ENCODE data around the gene DMXL1.

DNA sequence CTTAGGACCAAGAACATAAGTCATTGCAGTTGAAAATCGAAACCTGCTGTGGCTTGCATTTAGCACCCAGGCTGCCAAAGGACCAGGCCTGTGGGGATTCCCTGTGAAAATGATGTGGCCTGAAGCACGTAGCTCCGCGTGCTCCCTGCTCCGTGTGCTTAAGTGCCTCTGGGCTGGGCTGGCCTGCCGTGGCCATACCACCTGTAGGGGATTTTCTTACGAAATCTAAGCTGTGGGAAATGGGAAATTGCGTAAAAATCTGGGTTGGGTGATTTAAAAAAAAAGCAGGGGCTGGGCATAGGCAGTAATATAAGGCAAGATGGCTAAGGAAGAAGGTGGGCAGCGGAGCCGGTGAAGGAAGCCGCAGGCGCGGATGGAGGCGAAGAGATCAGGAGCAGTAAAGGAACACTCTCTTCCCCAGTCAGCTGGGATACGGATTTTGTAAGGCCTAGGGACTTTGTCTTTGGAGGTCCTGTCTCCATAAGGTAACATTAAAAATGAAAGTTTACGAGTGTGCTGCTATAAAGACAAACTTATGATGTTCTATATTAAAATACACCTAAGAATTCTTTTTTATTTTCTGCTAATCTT, 189.6 kb upstream of the SEMA6A start:
CAGE:
- cytosol, long polyA minus RNA, result no peak
- cytosol, long polyA plus RNA, result no peak
- long polyA plus RNA, result no peak
- nucleus, long polyA minus RNA, result start-site peak on the plus strand centred at position 338 of the sequence, 8 bp wide, 270 reads
- nucleus, long polyA plus RNA, result start-site peak on the plus strand centred at position 338 of the sequence, 9 bp wide, 106 and 45 reads in 2 replicates

GRCh38 chr5:117760189-117760464, 1185.5 kb upstream of the SEMA6A start:
CAGE:
- cytosol, long polyA minus RNA, result no peak
- cytosol, long polyA plus RNA, result no peak
- long polyA plus RNA, result no peak
- nucleus, long polyA minus RNA, result no peak
- nucleus, long polyA plus RNA, result no peak

CAGE:
- cytosol, long polyA minus RNA, result no peak
- cytosol, long polyA plus RNA, result no peak
- long polyA plus RNA, result start-site peak on the plus strand at chr5:119071369-119071432, 63 and 69 reads in 2 replicates
- nucleus, long polyA minus RNA, result start-site peak on the plus strand at chr5:119071107-119071175, 9 reads; start-site peak on the plus strand at chr5:119071391-119071419, 30 reads
- nucleus, long polyA plus RNA, result start-site peak on the plus strand at chr5:119071361-119071481, 46 and 58 reads in 2 replicates
These were observed at the start of gene DMXL1 for GRCh38 chr5:119070985-119071538. Gene DMXL1 (plus strand): TSS chr5:119071087.

DNA sequence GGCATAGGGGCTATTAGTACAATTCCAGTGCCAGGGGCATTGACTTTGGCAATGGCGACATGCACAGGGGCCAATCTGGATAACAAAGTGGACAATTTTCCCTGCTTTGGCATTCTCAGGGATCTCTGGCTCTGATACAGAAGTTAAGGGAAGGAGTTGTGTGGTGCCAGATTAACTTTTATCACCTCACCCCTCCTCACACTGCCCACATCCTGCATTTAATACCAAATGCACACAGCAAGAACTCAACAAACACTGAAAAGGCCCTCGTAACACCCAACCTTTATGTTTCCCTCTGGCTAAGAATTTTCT, 84.3 kb upstream of the TNFAIP8 start:
CAGE:
- cytosol, long polyA minus RNA, result no peak
- cytosol, long polyA plus RNA, result no peak
- long polyA plus RNA, result no peak
- nucleus, long polyA minus RNA, result no peak
- nucleus, long polyA plus RNA, result no peak

CAGE:
- cytosol, long polyA minus RNA, result no peak
- cytosol, long polyA plus RNA, result no peak
- long polyA plus RNA, result no peak
- nucleus, long polyA minus RNA, result no peak
- nucleus, long polyA plus RNA, result no peak
These were observed 68.2 kb upstream of the TNFAIP8 start for GRCh38 chr5:119287294-119288444.

DNA sequence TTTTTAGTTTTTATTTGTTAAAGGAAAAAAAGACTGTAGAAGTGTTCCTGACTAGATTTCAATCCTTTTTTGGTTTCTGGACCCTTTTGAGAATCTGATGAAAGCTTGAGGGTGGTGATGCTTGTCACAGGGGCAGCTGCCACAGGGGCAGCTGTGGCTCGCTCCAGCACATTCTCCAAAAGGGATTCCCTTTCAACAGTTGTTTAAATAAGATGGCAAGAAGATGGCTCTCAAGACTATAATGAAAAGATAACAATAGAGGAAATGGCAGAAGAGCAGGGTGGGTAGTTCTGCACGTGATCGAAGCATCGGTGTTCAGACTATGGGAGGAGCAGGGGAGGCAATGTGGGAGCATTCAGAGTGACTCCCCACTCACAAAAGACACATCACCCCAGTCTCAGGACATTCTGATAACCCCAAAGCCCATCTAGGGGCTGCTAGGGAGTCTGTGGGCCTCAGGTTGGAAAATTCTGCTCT, 46.5 kb upstream of the TNFAIP8 start:
CAGE:
- cytosol, long polyA minus RNA, result no peak
- cytosol, long polyA plus RNA, result no peak
- long polyA plus RNA, result no peak
- nucleus, long polyA minus RNA, result no peak
- nucleus, long polyA plus RNA, result no peak

GRCh38 chr5:119321242-119322028, 34.4 kb upstream of the TNFAIP8 start:
CAGE:
- cytosol, long polyA minus RNA, result no peak
- cytosol, long polyA plus RNA, result no peak
- long polyA plus RNA, result no peak
- nucleus, long polyA minus RNA, result no peak
- nucleus, long polyA plus RNA, result no peak

DNA sequence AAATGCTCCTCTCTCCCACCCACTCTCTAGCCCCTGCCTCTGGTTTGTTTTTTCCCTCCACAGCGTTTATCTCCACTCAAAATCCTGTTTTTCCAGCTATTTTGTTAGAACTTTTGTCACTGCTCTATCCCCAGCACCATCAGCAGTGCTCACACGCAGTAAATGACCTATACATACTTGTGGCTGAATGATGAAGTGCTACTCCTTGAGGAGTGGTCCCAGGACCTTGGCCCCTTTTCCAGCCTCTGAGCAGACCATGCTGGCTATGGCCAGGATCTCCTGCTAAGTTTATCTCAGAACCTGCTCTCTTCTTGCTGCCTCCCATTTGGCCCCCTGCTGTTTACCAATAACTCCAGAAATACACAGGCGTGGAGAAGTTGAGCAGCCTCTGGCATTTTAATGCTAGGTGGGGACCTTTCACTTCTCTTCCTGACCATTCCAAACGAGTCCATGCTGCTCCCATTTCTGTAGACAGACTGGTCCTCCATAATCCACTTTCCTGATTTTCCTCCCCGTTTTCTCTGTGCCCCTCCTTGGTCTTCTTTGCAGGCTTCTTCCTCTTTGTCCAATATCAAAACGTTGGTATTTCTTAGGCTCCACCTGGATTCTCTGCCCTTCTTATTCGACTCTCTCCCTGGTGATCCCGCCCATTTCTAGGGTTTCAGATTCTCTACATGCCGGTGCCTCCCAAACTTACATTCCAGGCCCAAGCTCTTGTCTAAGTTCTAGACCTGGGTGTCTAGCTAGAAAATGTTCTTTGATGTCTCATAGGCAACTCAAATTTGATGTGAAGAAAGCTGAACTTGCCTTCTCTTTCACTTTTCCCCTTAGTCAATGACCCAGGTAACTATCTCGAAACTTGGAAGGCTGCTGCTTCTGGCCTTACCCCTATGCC, 33.4 kb upstream of the TNFAIP8 start:
CAGE:
- cytosol, long polyA minus RNA, result no peak
- cytosol, long polyA plus RNA, result no peak
- long polyA plus RNA, result no peak
- nucleus, long polyA minus RNA, result no peak
- nucleus, long polyA plus RNA, result no peak

GRCh38 chr5:120257963-120258526, 206.1 kb upstream of the PRR16 start:
CAGE:
- cytosol, long polyA minus RNA, result no peak
- cytosol, long polyA plus RNA, result no peak
- long polyA plus RNA, result no peak
- nucleus, long polyA minus RNA, result no peak
- nucleus, long polyA plus RNA, result no peak

DNA sequence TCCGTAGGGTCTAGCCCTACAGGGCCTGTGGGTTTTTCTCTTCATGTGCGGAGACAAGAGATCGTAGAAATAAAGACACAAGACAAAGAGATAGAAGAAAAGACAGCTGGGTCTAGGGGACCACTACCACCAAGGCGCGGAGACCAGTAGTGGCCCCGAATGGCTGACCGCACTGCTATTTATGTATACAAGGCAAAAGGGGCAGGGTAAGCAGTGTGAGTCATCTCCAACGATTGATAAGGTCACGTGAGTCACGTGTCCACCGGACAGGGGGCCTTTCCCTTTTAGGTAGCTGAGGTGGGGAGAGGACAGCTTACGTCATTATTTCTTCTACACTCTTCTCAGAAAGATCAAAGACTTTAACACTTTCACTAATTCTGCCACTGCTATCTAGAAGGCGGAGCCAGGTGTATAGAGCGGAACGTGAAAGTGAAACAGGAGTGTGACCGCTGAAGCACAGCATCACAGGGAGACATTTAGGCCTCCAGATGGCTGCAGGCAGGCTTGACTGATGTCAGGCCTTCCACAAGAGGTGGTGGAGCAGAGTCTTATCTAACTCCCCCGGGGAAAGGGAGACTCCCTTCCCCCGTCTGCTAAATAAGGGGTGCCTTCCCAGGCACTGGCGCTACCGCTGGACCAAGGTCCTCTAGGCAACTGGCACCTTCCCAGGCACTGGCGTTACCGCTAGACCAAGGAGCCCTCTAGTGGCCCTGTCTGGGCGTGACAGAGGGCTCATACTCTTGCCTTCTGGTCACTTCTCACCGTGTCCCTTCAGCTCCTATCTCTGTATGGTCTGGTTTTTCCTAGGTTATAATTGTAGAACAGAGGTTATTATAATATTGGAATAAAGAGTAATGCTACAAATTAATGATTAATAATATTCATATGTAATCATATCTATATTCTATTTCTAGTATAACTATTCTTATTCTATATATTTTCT, 6.1 kb upstream of the PRR16 start:
CAGE:
- cytosol, long polyA minus RNA, result no peak
- cytosol, long polyA plus RNA, result no peak
- long polyA plus RNA, result no peak
- nucleus, long polyA minus RNA, result no peak
- nucleus, long polyA plus RNA, result no peak

DNA sequence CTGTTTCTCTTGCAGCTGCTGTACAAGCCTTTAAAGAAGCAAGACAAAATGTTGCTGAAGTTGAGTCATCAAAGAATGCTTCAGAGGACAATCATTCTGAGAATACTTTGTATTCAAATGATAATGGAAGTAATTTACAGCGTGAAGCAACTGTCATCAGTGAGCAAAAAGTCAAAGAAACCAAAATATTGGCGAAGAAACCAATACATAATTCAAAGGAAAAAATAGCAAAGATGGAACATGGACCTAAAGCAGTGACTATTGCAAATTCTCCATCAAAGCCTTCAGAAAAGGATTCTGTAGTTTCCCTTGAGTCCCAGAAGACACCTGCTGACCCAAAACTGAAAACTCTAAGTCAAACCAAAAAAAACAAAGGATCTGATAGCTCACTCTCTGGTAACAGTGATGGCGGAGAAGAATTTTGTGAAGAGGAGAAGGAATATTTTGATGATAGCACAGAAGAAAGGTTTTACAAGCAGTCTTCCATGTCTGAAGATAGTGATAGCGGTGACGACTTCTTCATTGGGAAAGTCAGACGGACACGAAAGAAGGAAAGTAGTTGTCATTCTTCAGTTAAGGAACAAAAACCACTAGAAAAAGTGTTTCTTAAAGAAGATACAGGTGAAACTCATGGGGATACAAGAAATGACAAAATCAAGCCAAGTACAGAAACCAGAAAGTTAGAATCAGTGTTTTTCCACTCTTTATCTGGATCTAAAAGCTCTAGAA, 57.8 kb downstream of the LOX start:
CAGE:
- cytosol, long polyA minus RNA, result start-site peak on the plus strand centred at position 191 of the sequence, 57 bp wide, 84 reads
- cytosol, long polyA plus RNA, result no peak
- long polyA plus RNA, result no peak
- nucleus, long polyA minus RNA, result no peak
- nucleus, long polyA plus RNA, result no peak

DNA sequence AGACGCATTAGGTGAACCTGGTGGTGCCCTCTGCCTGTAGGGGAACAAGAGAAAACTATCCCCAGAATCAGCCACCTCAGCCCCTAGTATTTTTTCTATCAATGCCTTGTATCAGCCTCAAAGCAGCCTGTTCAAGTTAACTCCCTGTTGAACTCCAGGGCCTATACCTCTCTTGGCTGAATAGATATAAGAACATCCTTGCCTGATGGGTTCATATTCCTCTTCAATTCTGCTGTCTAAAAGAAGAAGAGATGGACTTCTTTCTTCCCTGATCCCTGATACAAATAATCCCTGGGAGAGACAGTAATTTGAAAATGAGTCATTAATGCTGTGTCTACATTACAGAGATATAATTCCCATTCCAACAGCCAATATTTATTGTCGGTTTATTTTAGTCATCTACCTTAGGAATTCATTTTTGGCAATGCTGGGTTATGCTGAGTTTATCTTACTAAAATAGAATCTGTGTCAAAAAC, 6.9 kb upstream of the ENSG00000250803 start:
CAGE:
- cytosol, long polyA minus RNA, result no peak
- cytosol, long polyA plus RNA, result no peak
- long polyA plus RNA, result no peak
- nucleus, long polyA minus RNA, result no peak
- nucleus, long polyA plus RNA, result no peak

CAGE:
- cytosol, long polyA minus RNA, result no peak
- cytosol, long polyA plus RNA, result no peak
- long polyA plus RNA, result no peak
- nucleus, long polyA minus RNA, result no peak
- nucleus, long polyA plus RNA, result no peak
These were observed 1.2 kb upstream of the SNX24 start for GRCh38 chr5:122844084-122844806.

DNA sequence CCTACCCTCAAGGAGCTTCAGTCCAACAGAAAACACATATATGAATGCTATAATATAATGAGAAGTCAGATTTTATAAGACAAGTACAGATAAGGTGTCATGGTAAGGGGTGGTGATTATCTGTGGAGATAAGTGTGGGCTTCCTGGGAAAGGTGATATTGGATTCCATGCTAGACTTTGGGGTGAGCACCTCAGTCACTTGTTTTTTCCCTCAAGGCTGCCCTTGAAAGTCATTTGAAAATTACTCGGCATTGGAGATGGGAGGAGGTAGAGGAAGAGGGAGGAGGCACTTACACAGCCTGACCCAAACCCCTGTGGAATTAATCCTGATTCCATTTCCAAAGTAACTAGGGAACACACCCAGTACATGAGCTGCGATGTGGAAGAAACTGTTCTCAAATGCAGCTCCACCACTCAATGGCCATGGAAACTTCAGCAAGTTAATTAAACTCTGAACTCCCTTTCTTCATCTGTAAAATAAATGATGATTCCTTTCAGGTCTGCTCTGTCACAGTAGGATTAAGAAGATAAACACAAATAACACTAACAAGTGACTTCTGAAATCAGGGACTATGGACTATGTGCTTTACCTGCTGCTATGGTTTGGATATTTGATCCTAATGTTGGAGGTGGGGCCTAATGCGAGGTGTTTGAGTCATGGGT, 3.7 kb downstream of the PPIC start:
CAGE:
- cytosol, long polyA minus RNA, result no peak
- cytosol, long polyA plus RNA, result no peak
- long polyA plus RNA, result no peak
- nucleus, long polyA minus RNA, result no peak
- nucleus, long polyA plus RNA, result no peak

GRCh38 chr5:123119281-123119970, 30.4 kb downstream of the PRDM6 start:
CAGE:
- cytosol, long polyA minus RNA, result no peak
- cytosol, long polyA plus RNA, result no peak
- long polyA plus RNA, result no peak
- nucleus, long polyA minus RNA, result no peak
- nucleus, long polyA plus RNA, result no peak

DNA sequence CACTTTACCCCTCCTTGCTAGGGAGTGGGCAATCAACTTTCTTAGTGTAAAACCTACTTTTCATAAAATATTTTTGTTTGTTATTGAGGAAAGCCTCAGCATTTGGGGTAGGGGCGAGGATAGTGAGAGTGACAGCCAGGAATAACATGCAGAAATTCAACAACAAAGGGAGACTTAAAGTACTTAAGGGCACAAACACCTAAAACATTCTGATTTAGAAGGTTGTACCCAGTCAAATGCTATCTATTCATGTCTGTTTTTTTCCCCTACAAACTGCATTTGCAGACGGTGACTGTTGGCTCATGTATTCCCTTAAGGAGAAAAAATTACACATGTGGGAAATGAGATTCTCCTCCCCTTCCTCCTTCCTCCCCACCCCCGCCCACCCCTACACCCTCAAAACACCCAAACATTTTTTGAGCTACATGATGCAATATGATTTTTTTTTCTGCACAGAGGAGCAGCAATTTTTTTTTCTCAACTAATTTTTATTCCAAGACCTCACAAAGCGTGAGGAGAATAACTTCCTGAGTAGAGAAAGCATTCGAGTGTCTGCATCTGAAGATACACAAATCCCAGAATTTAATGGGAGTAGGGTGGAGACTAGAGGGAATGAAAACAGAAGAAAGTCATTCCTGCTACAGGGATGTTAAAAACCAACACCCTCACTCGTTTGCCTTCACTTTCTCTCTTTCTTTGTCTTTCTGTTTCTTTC, 118.0 kb downstream of the PRDM6 start:
CAGE:
- cytosol, long polyA minus RNA, result no peak
- cytosol, long polyA plus RNA, result no peak
- long polyA plus RNA, result no peak
- nucleus, long polyA minus RNA, result no peak
- nucleus, long polyA plus RNA, result no peak

GRCh38 chr5:123460046-123460722, 37.0 kb upstream of the CEP120 start:
CAGE:
- cytosol, long polyA minus RNA, result no peak
- cytosol, long polyA plus RNA, result no peak
- long polyA plus RNA, result no peak
- nucleus, long polyA minus RNA, result no peak
- nucleus, long polyA plus RNA, result no peak

GRCh38 chr5:123511592-123511809, 476 bp upstream of the CSNK1G3 start:
CAGE:
- cytosol, long polyA minus RNA, result no peak
- cytosol, long polyA plus RNA, result no peak
- long polyA plus RNA, result no peak
- nucleus, long polyA minus RNA, result no peak
- nucleus, long polyA plus RNA, result no peak

DNA sequence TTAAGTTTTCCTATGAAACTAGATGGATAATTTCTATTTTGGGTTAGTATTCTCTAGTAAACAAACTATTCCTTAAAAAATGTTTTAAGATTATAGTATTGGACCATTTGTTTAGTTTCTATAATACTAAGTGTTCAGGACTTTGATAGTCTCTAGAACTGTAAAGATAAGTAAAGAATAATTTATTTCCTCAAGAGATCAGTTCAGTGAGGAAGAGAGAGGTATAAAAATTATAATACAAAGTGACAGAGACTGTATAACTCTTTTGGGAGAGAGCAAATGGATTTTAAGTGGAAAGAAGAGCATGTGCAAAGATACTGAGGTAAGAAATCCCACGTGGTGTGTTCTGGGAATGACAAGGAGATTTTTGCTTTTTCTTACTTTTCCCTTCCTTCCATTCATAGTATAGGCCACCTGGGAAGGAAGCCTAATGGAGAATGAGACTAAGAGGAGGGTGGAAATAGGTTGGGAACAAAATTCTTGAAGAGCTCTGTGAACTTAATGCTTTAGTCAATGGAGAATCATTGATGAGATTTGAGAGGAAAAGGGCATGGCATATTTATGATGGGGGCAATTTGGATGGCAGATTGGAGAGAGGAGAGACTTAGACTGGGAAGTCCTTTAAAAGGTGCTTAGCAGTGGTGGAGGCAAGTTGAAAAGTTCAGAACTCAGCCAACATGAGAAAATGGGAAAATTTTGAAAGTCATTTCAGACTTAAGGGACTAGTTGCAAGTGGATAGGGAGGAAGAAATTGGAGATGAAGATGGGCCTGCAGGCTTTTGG, 97.6 kb downstream of the CSNK1G3 start:
CAGE:
- cytosol, long polyA minus RNA, result no peak
- cytosol, long polyA plus RNA, result no peak
- long polyA plus RNA, result no peak
- nucleus, long polyA minus RNA, result no peak
- nucleus, long polyA plus RNA, result no peak

CAGE:
- cytosol, long polyA minus RNA, result no peak
- cytosol, long polyA plus RNA, result no peak
- long polyA plus RNA, result no peak
- nucleus, long polyA minus RNA, result no peak
- nucleus, long polyA plus RNA, result no peak
These were observed 302.3 kb downstream of the CSNK1G3 start for GRCh38 chr5:123814322-123814603.